Smooth muscle cell (in vitro differentiated cells): ENCODE measurements around a stretch of chr2.

DNA sequence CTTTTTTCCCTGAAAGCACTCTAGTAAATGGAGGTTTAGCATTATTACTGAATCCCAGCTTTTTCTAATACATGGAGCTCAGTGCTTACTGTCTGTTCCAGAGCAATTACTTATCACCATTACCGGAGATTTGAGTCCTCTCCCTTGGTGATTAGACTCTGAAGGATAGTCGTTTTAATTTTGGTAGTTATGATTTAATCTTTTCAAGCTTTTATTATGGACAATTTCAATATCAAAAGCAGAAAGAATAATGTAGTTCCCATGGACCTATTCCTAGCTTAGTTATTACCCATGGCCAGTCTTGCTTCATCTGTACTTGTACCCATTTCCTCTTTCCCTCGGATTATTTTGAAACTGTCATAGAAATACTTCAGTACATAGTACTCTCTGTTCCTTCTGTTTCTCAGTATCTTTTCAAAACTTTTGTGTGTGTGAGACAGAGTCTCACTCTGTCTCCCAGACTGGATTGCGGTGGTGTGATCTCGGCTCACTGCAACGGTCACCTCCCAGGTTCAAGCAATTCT is 238.6 kb downstream of the PRKCE start:
- RAMPAGE, long total RNA, result no peak

DNA sequence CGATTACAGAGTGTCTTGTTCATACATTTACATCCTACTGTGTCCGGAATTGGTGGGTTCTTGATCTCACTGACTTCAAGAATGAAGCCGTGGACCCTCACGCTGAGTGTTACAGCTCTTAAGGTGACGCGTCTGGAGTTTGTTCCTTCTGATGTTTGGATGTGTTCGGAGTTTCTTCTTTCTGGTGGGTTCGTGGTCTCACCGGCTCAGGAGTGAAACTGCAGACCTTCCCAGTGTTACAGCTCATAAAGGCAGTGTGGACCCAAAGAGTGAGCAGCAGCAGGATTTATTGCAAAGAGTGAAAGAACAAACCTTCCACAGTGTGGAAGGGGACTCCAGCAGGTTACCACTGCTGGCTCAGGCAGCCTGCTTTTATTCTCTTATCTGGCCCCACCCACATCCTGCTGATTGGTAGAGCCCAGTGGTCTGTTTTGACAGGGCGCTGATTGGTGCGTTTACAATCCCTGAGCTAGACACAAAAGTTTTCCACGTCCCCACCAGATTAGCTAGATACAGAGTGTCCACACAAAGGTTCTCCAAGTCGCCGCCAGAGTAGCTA is 265.3 kb downstream of the PRKCE start:
- RAMPAGE, long total RNA, result no peak

- RAMPAGE, long total RNA, result no peak
Observed at GRCh38 chr2:45923376-45924510, 272.3 kb downstream of the PRKCE start.

- RAMPAGE, long total RNA, result no peak
Observed at GRCh38 chr2:45937163-45937456, 285.6 kb downstream of the PRKCE start.

- RAMPAGE, long total RNA, result no peak
Observed at GRCh38 chr2:45962540-45963032, 311.1 kb downstream of the PRKCE start.

- RAMPAGE, long total RNA, result start-site peak on the plus strand at chr2:46073606-46073982, 20 and 11 reads in 2 replicates
Observed at GRCh38 chr2:46073316-46074169, 223.7 kb upstream of the EPAS1 start.

DNA sequence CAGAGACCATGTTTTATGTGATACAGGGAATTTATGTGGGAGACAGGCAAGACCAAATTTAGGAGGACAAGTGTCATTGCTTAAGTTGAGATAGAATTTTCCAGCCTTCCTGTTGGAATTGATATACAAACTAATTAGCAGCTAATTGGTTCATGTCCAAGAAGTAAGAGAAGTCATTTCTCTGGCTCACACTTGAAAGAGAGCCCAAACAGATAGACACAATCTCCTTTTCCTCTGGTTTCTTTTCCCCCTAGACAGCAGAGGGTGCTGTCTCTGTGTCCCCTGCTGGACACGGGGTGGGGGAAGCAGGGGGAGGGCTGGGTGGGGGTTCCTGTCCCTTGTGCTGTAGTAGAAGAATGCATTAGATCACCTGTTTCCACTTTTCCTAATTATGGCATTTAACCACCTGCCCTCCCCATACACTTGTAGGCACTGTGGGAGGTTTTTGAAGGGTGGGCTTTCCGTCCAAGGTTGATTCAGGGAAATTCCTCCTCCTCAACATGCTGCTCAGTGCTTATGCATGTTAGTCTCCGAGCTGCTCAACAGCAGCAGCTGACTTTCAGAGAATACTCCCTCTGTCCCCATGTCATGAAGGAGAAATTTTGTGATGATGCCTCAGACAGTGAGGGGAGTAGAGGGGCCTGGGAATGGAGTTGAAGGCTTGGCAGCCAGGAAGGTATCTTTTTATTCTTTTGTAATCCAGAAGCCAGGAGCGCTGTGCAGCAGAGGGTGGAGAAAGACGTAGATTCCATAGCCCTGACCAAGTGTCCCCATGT is 206.2 kb upstream of the EPAS1 start:
- RAMPAGE, long total RNA, result no peak

DNA sequence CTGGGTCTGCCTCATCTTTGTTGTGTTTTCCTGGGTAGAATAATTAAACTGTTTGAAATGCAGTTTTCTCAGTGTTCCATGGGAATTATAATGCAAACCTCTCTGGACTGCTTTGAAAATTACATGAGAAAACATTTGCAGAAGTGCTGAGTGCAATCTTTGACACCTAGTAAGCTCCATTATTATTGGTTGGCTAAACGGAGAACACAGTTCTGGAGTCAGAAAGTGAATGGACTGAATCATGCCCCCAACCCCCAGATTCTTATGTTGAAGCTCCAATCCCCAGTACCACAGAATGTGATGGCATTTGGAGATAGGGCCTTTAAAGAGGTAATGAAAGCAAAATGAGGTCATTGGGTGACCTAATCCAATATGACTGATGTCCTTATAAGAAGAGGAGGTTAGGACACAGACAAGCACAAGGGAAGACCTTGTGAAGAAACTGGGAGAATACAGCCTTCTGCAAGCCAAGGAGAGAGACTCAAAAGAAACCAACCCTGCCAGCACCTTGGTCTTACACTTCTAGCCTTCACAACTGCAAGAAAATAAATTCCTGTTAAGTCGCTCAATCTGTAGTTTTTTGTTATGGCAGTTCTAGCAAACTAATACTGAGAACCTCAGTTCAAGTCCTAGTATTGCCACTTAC is 200.9 kb upstream of the EPAS1 start:
- RAMPAGE, long total RNA, result no peak

DNA sequence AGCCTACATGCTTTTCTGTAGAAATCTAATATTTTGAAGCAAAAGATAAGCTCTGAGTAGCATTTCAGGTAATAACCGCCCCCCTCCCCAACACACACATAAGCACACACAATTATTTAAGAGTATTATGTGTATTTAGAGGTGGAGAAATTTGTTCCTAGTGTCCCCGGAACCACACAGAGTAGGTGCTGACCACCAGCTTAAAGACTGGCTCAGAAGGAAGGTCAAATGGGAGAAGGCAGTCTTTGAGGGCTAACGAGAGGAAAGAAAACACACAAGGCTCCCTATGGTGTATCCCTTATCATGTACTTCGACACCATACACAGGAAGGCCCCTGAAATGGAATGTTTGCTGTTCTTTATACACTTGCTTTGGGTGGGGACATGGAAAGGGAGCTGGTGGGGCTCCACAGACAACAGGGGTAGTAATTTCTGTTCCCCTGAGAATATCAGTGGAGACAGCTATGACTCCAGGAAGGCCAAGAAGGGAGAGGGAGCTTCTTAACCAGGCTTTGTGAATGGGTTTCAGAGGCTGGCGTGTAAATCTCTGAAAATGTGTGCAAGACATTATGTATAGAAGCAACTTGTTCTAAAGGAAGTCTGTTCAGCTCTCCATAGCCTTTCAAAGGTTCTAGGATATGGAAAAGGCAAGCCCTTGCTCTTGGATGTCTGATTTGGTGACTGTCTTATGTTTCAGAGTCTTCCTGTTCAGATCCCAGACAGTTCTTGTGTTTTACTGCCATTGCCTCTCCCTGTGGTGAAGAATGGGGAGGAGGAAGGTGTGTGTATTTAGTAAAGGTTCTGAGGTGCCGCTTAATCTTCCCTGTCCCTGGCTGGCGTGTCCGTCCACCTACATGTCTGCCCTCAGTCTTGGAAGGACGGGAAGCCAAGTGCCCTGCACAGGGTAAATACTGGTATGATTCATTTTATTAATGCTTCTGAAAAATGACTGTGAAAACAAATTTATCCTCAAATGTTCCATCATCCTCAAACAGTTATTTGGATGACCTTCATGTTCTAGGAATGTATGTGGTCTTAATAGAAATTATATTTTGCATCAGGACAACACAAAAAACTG is 6.2 kb downstream of the EPAS1 start:
- RAMPAGE, long total RNA, result no peak

- RAMPAGE, long total RNA, result no peak
Observed at GRCh38 chr2:46329652-46330184, 32.5 kb downstream of the EPAS1 start.

- RAMPAGE, long total RNA, result no peak
Observed at GRCh38 chr2:46336528-46336974, 39.3 kb downstream of the EPAS1 start.

- RAMPAGE, long total RNA, result no peak
Observed at GRCh38 chr2:46428635-46429499, 113.4 kb upstream of the RHOQ start.

DNA sequence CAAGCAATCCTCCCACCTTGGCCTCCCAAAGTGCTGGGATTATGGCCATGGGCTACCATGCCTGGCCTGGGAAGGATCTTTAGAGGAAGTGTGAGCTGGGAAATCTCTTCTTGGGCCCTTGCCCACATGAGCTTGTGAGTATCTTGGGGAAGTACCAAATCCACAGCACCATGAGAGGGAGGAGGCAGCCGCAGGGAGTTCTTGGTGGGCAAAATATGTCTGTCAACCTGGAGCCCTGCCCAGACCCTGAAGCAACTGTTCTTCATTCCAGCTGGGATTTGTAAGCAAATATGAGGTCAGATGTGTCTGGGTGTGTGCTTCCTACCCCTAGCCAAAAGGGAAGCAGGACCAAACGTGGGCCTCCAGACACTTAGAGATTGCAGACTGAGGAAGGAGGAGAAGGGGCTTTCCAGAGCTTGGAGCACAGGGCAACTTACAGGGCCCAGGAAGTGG is 21.1 kb upstream of the RHOQ start:
- RAMPAGE, long total RNA, result no peak

GRCh38 chr2:46534756-46535011 is 7.6 kb upstream of the RHOQ start:
- RAMPAGE, long total RNA, result no peak

GRCh38 chr2:46547680-46548802 is 5.7 kb upstream of the ATP6V1E2 start:
- RAMPAGE, long total RNA, result no peak

DNA sequence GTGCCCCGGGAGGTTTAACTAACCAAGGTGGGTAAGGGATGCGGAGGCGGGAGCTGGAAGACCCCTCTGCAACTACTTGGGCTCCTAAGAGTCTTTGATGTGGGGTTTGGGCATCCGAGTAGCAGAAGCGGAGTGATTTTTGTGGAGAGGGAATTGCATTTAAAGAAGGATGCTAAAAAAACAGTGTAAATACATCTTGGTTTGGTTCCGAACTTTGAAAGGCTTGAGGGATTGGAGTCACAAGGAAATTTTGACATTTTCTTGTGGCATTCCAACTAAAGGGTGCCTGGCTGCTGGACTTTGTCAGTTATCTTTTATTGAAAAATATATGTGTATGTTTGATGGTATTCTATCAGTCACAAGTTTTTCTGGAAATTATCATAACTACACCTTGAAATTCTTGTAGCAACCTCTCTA is 902 bp downstream of the SOCS5 start:
- RAMPAGE, long total RNA, result no peak

DNA sequence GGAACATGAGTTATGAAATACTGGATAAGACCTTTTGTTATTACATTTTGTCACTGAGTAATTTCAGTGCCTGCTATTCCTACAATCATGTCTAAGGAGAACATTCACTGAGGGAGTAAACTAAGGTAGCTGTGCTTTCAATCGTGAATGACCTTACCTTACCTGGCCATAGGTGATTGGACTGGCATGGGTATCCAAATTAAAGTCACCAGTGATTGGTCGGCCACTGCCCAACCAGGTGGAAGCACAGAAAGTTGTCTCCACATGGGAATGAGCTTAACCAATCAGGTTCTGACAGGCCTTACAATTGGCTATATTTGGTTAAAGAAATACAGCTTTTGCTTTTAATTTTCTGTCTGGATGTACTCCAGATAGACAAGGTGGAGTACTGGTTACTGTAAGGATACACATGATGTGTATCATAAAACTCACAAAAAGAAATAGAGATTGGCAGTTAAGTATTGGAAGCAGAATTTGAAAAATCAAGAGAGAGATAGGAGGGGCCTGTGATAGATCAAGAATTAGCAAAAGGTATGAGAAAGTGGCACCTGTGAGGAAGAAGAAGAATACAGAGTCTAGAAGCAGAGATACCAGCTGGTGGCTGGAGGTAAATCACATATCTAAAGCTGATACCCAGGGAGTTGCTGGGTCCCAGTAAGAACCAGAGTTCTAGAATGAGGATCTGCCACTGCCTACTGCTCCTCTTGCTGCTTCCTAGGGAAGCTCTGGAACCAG is 41.1 kb downstream of the SOCS5 start:
- RAMPAGE, long total RNA, result no peak

GRCh38 chr2:46793596-46794101 is 94.6 kb downstream of the SOCS5 start:
- RAMPAGE, long total RNA, result no peak

DNA sequence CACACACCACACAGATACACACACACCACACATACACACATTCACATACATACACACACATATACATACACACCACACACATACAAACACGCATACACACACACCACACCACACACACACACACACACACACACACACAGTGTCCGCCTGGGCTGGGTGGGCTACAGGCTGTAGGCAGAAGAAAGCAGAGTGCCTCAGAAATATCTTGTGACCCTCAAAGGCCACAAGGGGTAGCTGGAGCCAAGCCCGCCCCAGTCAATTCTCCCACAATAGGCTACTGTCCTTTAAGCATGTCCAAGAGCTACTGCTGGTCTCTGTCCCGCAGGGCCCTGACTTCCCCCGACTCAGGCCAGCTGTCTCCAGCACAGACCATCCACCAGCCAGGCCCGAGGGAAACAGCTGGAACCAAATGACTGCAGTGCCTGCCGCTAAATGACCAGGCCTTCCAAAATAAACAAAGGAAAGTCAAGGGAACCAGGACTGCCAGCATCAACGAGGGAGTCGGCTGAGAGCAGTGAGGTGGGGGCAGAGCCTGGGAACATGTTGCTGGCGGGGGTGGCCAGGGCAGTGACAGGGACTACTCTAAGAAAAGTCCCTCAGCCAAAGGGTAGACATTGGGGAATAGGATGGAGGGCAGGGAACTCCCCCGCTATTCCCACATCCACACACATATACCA is 36.7 kb downstream of the MCFD2 start:
- RAMPAGE, long total RNA, result no peak

DNA sequence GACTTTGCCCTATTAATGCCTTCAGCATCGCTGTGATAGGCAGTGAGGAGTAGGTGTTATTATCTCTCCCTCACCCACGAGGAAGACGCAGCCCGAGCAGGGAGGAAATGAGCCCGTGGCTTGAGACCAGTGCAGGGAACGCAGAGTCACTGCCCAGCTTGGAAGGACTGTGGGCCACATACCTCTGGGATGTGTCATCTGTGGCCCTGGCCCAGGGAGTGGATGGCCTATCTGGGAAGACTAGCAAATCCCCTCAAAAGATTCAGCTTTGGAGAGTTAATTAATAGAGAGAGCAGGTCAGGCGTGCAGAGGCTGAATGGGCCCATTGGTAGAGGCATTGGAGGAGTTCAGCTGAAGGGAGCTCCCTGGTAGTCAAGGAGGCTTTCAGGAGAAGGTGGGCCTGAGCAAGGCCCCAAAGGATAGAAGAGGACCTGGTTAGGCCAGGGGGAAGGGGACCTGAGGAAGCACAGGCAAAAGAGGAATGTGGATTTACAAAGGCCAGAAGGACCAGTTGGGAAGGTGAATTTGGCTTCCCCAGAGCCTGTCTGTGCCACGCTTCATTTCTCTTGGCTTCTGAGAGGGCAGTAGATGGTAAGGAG is 14.2 kb downstream of the TTC7A start:
- RAMPAGE, long total RNA, result no peak